Subcutaneous preadipocyte (primary cell): ENCODE measurements around a stretch of chr18.

- CAGE, long polyA plus RNA: no peak
Observed at GRCh38 chr18:79486359-79487022, 90.8 kb downstream of the NFATC1 start.

- CAGE, long polyA plus RNA: no peak
Observed at GRCh38 chr18:79487651-79487921, 91.9 kb downstream of the NFATC1 start.

DNA sequence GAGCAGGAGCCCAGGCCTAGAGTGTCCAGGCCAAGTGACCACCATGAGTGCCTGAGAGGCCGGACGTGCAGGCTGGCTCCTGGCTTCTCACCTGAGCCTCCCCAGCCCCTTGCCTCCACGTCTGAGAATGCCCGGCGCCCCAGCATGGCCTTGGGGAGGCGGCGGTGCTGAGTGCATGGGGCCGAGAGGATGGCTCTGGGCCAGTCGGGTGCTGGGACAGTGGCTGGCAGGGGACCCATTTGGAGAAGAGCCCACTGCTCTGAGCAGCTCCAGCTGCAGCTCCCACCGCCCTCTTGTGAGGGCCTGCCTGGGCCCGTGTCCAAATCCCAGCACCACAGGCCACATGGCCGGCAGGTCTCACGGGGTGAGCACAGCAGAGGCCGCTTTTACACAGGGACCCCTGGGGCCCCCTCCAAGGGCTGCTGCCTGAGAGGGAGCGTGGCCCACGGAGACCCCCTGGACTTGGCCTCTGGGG, 102.7 kb upstream of the CTDP1 start:
- CAGE, long polyA plus RNA: no peak

- CAGE, long polyA plus RNA: no peak
Observed at GRCh38 chr18:79588508-79589522, 90.8 kb upstream of the CTDP1 start.

- CAGE, long polyA plus RNA: no peak
Observed at GRCh38 chr18:79680335-79681080, 905 bp downstream of the CTDP1 start.

- CAGE, long polyA plus RNA: no peak
Observed at GRCh38 chr18:79717294-79718332, 38.0 kb downstream of the CTDP1 start.

DNA sequence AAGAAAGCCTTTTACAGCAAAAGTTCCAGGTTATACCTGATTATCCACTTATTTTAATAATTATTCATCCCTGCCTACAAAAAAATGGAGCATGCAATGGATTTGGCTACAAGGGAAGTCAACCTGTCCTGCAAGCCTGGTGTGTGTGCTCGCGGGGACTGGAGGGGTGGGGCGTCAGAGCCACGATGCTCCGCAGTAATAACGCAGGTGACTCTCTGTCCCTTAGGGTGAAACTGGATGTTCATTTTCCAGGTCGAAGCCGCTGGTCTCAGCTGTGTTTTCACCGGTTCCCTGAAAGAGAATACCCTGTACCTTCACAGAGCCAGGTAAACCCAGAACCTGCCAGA, 58.4 kb downstream of the KCNG2 start:
- CAGE, long polyA plus RNA: no peak

DNA sequence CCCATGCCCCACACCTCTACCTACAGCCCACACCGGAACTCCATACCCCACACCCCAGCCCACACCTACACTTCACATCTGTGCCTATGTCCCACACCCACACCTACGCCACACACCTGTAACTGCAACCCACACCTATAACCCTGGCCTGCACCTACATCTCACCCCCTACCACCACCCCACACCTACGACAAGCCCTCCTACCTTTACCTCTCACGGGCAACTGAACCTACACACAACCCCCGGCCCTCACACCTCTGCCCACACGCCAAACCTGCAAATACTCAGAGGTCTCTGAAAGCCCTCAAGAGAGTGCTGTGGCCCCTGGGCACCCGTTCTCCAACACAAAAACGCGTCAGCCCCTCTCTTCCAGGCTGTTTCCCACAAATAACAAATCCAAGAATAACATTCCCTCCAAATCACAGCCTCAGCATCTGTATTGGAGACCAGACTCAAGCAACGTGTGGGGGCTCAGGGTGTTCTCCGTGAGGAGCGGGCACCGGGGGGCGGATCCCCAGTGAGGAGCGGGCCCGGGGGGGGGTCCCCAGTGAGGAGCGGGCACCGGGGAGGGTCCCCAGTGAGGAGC, 33.5 kb downstream of the SLC66A2 start:
- CAGE, long polyA plus RNA: no peak

DNA sequence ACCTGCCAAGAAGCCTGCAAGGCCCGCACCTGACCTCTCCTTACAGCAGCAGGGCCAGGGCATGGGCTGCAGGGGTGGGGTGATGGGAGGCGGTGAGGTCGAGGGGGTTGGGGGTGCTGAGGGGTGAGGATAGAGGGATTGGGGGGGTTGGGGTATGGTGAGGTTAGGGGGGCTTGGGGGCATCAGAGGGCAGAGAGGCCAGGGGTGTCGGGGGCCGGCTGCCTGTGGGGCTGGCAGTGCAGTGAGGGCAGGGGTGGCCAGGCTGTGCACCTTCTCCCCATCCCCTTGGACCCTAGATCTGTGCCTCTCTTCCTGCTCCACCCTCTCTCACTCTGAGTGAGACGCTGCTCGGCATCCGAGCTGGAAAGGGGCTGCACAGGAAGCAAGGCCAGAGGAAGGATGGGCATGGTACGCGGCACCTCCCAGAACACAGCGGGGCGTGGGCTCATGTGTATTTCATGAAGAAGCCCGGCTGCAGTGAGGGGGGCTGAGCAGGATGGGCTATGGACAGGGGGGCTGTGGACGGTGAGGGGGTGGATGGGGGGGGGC, 28.7 kb downstream of the SLC66A2 start:
- CAGE, long polyA plus RNA: no peak

DNA sequence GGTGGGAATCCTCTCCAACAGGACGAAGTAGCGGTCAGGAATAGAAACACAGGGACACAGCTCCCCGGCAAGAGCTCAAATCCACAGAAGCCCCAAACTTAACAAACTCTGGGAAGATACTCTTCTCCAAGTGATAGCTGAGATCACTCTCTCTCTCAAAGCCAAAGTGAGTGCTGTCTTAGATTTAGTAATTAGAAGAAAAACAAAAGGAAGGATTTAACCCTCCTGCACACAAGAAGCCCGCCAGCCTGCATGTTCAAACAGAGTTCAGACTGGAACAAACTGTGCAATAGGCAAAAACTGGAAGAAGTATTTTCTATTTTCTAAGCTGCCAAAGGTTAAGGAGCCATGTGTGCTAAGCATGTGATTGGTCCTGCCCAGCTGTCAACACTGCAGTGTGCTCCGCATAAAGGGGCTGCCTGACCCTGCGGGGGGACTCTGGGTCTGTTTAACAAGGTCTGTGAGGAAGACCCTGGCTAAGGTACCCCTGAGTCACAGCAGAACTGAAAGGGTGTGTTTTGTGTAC, 9.0 kb downstream of the SLC66A2 start:
- CAGE, long polyA plus RNA: no peak

DNA sequence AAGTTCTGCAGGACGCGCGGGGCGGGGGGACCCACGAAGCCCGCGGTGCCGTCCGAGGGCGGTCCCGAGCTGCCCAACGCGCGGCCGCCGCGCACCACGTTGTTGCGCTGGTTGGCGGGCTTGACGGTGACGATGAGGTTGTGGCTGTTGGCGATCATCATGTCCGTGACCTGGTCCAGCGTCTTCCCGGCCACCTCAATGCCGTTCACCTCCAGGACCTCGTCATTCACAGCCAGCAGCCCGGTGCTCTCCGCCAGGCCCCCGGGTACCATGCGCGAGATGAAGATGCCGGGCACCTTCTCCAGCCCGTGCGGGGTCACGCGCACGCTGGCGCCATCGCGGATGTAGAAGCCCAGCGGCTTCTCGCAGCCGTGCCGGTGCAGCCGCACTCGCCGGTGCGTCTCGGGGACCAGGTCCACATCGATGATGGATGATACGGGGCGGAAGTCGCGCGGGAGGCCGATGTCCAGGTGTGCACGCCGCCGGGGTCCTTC, 51.0 kb downstream of the ADNP2 start:
- CAGE, long polyA plus RNA: no peak

GRCh38 chr18:80193749-80194452, 53.4 kb downstream of the PARD6G start:
- CAGE, long polyA plus RNA: no peak